Gallbladder (tissue), 1 donor: ENCODE results near the genes DLL1 and PDCD2.

GRCh38 chr6:170022426-170022837 lies 268.4 kb downstream of the DLL1 start:
- PRO-cap: no peak

DNA sequence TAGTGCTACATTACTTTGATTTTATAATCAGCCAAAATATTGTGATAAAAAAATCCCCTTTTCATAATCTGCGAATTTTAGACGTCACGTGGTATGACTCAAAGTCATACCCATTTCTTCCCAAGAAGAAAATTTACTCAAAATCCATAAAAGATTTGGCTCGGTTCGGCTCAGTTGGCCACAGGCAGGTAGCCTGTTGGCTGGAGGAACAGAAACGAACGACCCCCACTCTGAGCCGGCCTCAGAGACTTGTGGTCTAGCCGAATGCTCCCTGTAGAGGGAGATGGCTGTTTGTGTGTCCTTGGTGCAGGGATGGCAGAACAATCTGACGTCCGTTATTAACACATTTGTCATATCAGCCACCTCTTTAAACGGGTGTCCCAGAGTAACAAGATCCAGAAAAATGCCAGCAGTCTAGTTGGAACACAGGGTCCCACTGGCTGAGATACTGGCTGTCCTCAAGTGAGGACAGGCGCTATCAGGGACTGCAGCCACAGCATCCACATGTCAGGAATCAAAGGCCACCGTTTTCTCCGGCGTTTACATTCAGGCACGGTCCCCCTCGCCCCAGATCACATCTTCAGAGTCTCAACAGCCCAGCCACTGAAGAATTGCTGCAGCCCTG lies 247.5 kb downstream of the DLL1 start:
- PRO-cap: no peak

GRCh38 chr6:170087886-170088322 lies 203.0 kb downstream of the DLL1 start:
- PRO-cap: bidirectional peak, plus-strand start at chr6:170088169, minus-strand start at chr6:170088125

DNA sequence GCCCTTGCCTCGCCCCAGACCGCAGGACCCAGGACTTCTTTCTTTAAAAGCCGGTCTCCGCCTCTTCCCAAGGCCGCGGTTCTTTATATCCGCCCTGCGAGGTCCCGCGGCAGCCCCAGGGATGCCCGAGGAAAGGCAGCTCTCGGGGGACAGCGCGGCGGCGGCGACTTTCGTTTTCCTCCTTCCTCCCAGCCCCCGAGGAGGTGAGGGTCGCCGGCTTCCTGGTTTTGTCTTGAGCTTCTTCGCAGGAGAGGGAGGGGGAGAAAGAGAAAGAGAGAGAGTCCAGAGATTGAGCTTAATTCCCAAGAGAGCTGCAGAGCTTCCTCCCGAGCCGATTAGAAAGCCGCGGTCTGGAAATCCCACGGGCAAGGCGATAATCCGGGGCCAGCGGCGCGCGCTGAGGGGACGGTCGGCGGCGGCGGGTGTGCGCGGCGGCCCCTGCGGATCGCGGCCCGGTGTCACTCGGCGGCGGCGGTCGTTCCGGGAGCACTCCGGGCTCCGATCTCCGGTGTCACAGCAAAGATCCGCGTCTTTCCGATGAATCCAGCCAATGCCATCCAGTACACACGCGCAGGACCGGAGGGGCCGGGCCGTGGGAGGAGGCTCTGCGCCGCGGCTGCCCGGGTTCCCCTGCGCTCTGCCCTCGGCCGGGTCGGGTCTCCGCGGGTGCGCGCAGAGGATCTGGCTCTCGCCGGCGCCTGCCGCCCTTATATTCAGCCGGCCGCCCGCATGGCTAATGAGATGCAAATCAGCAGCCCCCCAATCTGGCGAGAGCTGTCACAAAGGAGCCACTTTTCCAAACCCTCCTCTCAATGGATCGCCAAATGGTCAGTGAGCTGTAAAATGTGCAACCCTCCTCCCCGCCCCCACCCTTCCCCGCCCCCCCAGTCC lies at the start of gene DLL1:
DLL1 (minus strand) TSS at position 833 of the 891 bp plus-strand sequence.
- PRO-cap: bidirectional peak, plus-strand start at position 465 of the sequence, minus-strand start at position 507 of the sequence; bidirectional peak, plus-strand start outside the sequence, minus-strand start at position 683 of the sequence

GRCh38 chr6:170295545-170296267 lies 4.8 kb upstream of the DLL1 start:
- PRO-cap: no peak

GRCh38 chr6:170306876-170307814 lies 587 bp downstream of the FAM120B start:
- PRO-cap: no peak

GRCh38 chr6:170307815-170308082 lies 1.2 kb downstream of the FAM120B start:
- PRO-cap: no peak

DNA sequence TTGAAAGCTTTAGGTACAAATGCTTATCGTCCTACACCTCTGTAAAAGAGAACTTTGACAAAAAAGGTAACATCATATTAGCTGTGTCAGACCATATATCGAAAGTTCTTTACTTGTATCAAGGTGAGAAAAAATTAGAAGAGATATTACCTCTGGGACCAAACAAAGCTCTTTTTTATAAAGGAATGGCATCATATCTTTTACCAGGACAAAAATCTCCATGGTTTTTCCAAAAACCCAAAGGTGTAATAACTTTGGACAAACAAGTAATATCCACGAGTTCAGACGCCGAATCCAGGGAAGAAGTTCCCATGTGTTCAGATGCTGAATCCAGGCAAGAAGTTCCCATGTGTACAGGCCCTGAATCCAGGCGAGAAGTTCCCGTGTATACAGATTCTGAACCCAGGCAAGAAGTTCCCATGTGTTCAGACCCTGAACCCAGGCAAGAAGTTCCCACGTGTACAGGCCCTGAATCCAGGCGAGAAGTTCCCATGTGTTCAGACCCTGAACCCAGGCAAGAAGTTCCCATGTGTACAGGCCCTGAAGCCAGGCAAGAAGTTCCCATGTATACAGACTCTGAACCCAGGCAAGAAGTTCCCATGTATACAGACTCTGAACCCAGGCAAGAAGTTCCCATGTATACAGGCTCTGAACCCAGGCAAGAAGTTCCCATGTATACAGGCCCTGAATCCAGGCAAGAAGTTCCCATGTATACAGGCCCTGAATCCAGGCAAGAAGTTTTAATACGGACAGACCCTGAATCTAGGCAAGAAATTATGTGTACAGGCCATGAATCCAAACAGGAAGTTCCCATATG lies 11.8 kb downstream of the FAM120B start:
- PRO-cap: no peak

GRCh38 chr6:170355656-170356088 lies 49.1 kb downstream of the FAM120B start:
- PRO-cap: no peak

- PRO-cap: no peak
Observed at GRCh38 chr6:170368369-170369018, 61.9 kb downstream of the FAM120B start.

DNA sequence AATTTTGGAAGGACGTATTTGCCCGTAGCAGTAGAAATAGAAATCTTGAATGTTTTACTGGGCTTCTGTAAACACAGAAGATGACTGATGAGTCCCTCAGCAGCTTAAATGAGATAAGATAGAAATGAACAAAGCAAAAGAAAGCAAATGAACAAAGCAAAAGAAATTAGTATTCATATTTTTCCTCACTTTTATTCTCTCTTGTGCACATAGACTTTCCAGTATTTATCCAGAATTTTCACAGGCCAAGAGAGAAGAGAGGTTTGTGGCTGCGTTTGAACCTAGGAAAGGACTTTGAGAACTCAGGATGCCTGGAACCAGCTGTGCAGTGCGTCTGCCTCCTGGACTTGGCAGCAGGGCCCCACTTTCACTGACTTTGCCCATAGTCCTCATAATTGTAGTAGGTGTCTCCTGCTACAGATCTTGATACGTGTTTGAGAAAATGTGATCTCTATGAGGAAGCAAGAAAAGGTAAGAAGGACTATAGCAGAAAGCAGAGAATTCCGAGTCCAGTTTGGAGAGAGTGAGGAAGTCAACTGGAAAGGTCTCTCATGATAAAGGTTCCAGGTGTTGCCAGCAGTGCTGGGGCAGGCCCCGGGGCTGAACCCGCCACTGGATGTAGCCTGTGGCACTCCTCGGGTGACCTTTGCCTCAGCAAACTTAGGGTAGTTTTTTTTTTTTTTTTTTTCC lies 62.6 kb downstream of the FAM120B start:
- PRO-cap: no peak

- PRO-cap: no peak
Observed at GRCh38 chr6:170377081-170377434, 70.5 kb downstream of the FAM120B start.

DNA sequence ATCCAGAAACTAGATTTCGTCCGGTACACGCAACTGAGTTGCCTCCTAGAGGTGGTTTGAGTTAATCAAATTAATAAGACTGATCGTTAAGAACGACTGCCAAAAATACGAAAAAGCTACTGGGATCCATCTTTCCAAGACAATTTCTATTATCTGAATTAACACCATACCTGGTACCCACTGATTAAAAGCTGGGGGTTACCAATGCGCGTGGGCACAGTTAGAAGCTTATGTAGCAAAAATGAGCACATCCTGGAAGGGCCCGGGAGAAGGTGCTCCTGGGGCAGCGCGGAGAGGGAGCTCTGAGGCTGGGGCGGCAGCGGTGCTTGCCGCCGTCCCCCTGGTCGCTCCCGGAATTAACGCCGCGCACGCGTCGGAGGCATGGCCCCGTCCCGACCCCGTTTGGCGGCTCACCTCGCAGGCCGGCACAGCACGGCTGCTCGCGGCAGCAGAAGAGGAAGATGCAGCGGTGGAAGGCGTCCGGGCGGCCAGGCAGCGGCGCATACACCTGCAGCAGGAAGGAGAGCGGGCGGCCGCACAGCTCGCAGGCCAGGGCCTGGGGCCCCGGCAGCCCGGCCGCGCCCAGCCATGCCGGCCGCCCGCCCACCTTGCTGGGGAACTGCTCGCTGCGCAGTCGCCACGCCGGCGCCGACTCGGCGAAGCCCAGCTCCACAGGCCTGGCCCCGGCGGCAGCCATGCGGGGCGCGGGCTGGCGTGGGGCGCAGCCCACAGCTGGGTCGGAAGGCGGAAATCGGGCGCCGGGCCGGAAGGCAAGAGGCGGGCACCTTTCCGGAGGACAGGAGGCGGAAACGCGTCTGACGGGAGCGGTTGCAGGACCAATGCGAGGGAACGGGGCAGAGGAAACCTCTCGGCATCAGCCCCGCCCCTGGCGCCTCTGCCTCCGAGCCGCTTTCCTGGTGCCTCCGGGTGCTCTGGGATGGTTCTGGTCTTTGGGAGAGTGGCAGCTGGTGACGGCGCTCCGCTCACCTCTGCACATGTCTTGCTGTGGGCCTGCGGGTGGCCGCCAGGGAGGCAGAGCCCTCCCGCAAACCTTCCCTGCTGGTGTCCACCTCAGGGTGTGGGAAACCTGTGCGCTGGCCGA lies at the start of gene PDCD2:
PDCD2 (minus strand) TSS at position 753 of the 1,102 bp plus-strand sequence.
- PRO-cap: bidirectional peak, plus-strand start at position 877 of the sequence, minus-strand start at position 743 of the sequence